Subcutaneous adipose tissue (tissue), 3 donors: Measurements from ENCODE around the genes TAPBP, CUTA and MLN.

DNA sequence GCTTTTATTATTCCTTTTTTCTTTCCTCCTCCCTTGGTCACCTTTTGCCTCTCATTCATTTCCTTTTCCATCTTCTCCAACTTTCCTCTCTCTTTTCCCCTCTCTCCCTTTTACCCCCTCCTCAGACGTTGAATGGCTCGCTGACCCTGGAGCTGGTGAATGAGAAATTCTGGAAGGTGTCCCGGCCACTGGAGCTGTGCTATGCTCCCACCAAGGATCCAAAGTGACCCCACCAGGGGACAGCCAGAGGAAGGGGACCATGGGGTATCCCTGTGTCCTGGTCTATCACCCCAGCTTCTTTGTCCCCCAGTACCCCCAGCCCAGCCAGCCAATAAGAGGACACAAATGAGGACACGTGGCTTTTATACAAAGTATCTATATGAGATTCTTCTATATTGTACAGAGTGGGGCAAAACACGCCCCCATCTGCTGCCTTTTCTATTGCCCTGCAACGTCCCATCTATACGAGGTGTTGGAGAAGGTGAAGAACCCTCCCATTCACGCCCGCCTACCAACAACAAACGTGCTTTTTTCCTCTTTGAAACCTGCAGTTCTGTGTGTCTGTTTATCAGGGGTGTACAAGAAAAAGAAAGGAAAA, 4.0 kb downstream of the RING1 start:
- PRO-cap, result no peak
- RAMPAGE, long total RNA, 3 experiments, result no peak in any of the 3 experiments

- PRO-cap, result bidirectional peak, plus-strand start at chr6:33314177, minus-strand start at chr6:33314064; bidirectional peak, plus-strand start at chr6:33314540, minus-strand start at chr6:33314512; bidirectional peak, plus-strand start at chr6:33314913, minus-strand start at chr6:33314624
- RAMPAGE, long total RNA, 3 experiments, result start-site peak on the minus strand in 3 of 3 experiments, at chr6:33314062-33314259 at its widest, 19 to 239 reads per replicate
Measured at GRCh38 chr6:33313954-33314840, at the start of gene TAPBP. Gene TAPBP (minus strand): TSS chr6:33314078.

DNA sequence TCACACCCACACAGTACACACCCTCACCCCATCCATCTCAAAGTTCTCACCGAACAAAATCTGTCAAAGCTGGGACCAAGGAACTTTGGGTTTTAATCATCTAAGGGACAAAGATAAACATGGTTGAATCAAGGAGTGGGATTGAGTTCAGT, 1.2 kb downstream of the CUTA start:
- PRO-cap, result no peak
- RAMPAGE, long total RNA, 3 experiments, result no peak in any of the 3 experiments

- PRO-cap, result bidirectional peak, plus-strand start at chr6:33418474, minus-strand start at chr6:33418103
- RAMPAGE, long total RNA, 3 experiments, result start-site peak on the minus strand in 3 of 3 experiments, at chr6:33417885-33418185 at its widest, 23 to 284 reads per replicate
Measured at GRCh38 chr6:33417788-33418566, at the start of gene CUTA. Gene CUTA (minus strand): TSS chr6:33418107.

DNA sequence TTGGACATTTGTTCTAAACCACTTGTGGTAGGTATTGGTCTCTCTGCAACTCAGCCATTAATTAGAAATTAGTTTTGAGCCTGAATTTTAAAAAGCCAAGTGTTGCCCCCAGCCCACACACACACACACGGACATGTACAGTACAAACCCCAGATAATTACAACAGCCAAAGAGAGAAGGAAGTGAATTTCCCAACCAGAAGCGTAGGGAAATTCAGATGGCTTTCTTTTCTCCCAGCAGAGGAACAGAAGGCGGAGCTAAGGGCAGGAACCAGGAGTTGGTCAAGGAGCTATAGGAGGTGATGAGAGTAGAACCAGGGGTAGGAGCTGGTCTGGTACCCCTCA, 4.0 kb upstream of the ZBTB9 start:
- PRO-cap, result no peak
- RAMPAGE, long total RNA, 3 experiments, result no peak in any of the 3 experiments

GRCh38 chr6:33597877-33598461, 17.9 kb upstream of the BAK1 start:
- PRO-cap, result no peak
- RAMPAGE, long total RNA, 3 experiments, result no peak in any of the 3 experiments

- PRO-cap, result no peak
- RAMPAGE, long total RNA, 3 experiments, result no peak in any of the 3 experiments
Measured at GRCh38 chr6:33607801-33608204, 13.3 kb upstream of the ITPR3 start.

GRCh38 chr6:33683016-33683553, 28.4 kb downstream of the UQCC2 start:
- PRO-cap, result no peak
- RAMPAGE, long total RNA, 3 experiments, result no peak in any of the 3 experiments

- PRO-cap, result no peak
- RAMPAGE, long total RNA, 3 experiments, result no peak in any of the 3 experiments
Measured at GRCh38 chr6:33690680-33690975, 20.9 kb downstream of the UQCC2 start.

DNA sequence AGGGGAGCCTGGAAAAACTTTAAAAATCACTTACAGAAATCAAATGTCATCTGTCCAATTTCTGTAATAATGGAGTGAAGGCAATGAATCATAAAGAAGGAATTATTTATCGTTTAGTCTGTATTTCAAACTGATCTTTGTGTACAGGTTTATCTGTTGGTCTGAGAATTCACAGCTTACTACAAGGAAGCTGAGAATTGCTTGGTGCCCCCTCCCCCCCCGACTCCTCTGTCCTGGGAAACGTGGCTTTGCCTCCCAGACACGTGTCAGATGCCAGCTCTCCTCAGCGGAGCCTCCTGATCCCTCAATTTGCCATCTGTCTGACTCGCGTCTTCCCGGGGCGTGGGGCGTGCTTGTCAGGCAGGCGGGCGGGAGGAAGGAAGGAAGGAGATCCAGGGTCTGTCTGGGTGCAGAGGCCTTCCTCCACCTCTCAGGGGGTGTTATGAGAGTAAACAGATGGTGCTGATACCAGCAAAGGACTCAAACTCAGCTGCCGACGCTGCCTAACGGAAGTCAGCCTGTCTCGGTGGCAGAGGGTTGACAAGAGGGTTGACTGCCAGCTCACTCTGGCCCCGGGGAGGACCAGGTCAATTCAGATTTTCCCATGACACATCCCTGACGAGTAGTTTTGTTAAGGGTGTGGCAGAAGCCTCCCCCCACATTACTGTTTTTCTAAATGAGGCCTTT, 17.2 kb downstream of the UQCC2 start:
- PRO-cap, result no peak
- RAMPAGE, long total RNA, 3 experiments, result no peak in any of the 3 experiments

- PRO-cap, result no peak
- RAMPAGE, long total RNA, 3 experiments, result no peak in any of the 3 experiments
Measured at GRCh38 chr6:33705609-33706770, 5.5 kb downstream of the UQCC2 start.

GRCh38 chr6:33750174-33750690, 3.5 kb upstream of the IP6K3 start:
- PRO-cap, result no peak
- RAMPAGE, long total RNA, 3 experiments, result no peak in any of the 3 experiments

DNA sequence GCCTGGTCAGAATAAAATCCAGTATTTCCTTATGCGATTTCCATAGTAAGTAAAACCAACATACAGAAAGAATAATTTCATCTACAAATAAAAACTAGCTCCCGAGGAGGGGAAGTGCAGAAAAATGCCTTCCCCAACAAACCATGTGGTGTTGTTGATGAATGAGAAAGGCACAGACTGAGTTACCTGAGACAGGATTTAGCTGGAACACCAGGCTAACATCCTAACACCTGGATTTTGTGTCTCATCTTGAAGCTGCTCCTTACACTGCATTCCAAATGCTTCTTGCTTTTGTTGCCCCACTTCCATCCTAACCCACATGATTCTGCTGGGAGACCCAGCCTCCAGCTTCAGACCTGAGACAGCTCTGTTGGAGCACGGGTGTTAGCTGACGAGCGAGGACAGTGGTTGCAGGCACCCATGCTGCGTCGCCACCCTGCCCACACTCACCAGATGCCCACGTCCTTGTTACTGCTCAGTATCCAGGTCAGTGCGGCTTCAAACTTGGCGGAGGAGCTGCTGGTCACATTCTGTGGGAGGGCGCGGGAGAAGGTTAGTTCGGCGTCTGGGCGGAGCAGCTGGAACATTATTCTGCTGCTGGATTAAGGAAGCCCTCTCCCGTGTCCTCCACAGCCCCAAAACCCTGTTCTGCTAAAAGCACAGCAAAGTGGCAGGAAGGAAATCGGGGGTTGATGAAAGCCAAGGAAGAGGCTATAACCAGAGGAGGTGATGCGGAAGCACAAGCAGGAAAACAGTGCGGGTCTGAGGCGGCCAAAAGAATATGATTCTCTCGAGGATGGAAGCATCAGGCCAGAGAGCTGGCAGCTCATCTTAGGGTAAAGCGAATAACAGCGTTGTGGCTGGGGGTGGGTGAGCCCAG, 9.0 kb downstream of the LEMD2 start:
- PRO-cap, result no peak
- RAMPAGE, long total RNA, 3 experiments, result start-site peak on the minus strand in 1 of 3 experiments, centred at position 479 of the sequence, 7 reads per replicate

DNA sequence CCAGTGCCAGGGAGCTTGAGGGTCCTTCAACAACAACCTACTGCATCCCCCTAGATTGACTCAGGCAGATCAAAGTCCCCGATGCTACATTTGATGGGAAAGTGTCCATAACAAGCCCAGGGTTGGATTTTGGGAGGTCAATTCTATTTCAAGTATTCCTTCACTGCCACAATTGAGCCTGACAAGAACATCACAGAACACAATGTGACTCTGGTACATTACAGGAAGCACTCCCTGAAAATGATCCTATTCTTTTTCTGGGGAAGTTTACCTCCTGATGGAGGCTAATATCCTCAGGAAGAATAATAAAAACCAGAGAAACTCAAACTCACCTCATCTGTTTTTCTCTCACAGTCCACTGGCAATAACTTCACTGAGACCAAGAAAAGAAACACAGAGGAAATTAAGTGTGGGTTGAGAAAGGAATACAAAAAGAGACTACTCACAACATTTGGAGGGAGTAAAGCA, 2.5 kb downstream of the LEMD2 start:
- PRO-cap, result no peak
- RAMPAGE, long total RNA, 3 experiments, result no peak in any of the 3 experiments

DNA sequence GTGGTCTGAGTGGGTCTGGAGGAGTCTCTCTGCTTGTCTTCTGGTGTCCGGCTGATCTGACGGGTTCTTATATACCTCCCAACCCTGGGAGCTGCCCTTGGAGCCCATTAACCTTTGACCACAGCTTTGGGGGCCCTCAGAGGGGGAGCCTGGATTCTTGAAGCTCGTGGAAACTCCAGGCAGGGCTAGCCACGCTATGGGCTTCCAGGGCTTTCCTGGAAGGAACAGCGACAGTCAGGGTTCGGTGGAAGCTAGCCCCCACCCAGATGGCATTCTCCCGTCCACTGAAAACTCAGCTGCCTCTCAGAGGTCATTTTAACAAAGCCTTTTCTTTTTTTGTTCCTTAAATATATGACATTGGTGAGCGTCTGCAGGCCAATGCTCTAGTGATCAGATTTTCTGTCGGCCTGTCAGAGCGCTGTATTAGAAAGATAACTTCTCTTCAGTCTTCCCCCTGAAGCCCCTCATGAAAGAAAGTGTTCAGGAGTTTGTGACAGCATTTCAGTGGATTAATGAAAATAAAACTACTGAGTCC, at the start of gene MLN:
Gene MLN, minus strand, starts transcription at position 42 of the 535 bp plus-strand sequence.
- PRO-cap, result no peak
- RAMPAGE, long total RNA, 3 experiments, result no peak in any of the 3 experiments

DNA sequence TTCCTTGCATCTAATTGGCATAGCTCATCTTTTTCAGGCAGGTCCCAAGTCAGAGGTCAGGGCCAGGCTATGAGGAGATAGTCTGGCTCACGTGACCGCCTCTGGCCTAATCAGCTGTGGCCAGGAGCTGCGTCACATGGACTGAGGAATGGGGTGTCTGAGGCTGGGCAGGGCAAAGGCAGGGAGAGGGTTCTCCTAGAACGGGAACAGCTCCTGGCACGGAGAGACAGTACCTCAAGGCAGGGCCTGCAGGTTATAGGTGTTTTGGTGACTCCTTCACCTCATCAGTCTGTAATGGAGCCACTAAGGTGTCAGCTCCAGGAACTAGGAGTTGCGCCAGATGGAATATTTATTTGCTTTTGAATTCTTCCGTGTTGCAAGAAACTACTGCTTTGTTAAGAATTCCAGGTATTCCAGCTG, 36.7 kb upstream of the MLN start:
- PRO-cap, result no peak
- RAMPAGE, long total RNA, 3 experiments, result no peak in any of the 3 experiments

- PRO-cap, result no peak
- RAMPAGE, long total RNA, 3 experiments, result no peak in any of the 3 experiments
Measured at GRCh38 chr6:33885627-33886041, 81.8 kb upstream of the MLN start.

- PRO-cap, result no peak
- RAMPAGE, long total RNA, 3 experiments, result no peak in any of the 3 experiments
Measured at GRCh38 chr6:34245417-34246258, 3.2 kb downstream of the SMIM29 start.

- PRO-cap, result no peak
- RAMPAGE, long total RNA, 3 experiments, result no peak in any of the 3 experiments
Measured at GRCh38 chr6:34295397-34296128, 46.8 kb upstream of the SMIM29 start.

DNA sequence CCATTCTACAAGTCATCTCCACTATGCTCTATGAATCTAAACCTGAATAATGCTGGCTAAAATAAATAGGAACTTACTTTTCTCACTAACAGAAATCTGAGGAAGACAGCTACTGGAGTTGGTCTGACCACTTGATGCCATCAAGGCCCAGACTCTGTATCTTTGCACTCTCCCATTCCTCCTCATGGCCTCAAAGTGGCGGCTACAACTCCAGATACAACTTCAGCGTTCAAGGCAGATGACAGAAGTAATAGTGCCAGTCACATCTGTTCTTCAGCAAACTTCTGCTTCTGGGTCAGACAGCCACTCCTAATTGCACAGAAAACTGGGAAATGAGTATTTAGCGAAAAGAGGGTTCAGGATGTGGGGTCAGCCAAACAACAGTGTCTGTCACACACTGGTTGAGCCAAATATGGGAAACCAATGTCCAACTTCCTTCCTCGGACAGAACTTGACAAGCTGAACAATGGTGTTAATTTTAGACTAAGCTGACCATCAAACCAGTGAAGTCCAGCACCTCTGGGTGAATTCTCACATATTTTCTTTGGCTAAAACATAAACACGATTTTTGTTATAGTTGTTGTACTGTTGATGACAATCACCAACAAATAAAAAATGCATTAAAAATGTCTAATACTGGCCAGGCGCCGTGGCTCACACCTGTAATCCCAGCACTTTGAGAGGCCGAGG, 22.1 kb downstream of the NUDT3 start:
- PRO-cap, result no peak
- RAMPAGE, long total RNA, 3 experiments, result no peak in any of the 3 experiments